Pericardium (tissue), 1 donor: ENCODE results near the genes AQP4 and B4GALT6.

GRCh38 chr18:26655832-26656726 is 107.7 kb upstream of the KCTD1 start:
- RRBS: 2% methylated on average over 25 of the region's 70 CpGs

- RRBS: no CpG with 5 or more reads among the region's 8 CpGs
Measured at GRCh38 chr18:26865289-26866023, at the start of gene AQP4. Gene AQP4 (minus strand): TSS chr18:26865707.

GRCh38 chr18:26978571-26979003 is 113.1 kb upstream of the AQP4 start:
- RRBS: no CpG with 5 or more reads among the region's 4 CpGs

GRCh38 chr18:27142550-27143448 is 42.3 kb downstream of the CHST9 start:
- RRBS: no CpG with 5 or more reads among the region's 3 CpGs

DNA sequence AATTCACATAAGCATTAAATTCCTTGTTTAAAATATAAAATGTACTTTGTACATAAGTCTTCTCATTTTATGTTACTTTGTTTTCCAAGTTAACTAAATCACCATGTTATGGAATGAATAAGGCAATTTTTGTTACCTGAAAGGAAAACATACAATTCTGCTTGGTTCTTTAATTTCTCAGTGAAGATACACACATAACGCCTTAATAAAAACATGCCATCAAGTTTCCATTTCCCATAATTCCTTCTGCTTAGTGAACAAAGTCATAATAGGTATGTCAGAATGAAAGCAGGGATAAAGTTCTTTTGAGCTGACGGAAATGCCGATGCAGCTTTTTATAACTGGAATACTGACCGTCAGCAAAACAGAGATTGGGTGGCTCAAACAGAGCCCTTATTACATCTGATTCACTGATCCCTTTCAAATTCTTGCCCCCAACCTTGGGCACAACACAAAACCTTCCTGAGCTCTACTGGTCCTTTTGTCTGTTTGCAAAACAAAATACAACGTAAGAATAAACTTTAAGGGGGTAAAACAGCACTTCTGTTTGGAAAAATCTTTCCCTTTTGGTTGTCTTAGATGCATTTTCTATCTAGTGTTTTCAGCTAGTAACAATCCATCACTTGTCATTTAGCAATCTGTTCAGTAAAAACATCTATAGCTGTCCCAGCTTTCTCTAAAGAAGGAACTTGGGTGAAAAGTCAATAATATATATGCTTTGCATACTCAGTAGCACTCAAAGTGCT is 140.4 kb downstream of the CDH2 start:
- RRBS: no CpG with 5 or more reads among the region's 5 CpGs

GRCh38 chr18:28112009-28112692 is 64.8 kb downstream of the CDH2 start:
- RRBS: no CpG with 5 or more reads among the region's 6 CpGs

GRCh38 chr18:28177497-28178242 is 740 bp upstream of the CDH2 start:
- RRBS: 2% methylated on average over 46 of the region's 116 CpGs

- RRBS: no CpG with 5 or more reads among the region's 35 CpGs
Measured at GRCh38 chr18:28240299-28241167, 63.6 kb upstream of the CDH2 start.

- RRBS: no CpG with 5 or more reads among the region's 5 CpGs
Measured at GRCh38 chr18:30992148-30992804, 50.3 kb downstream of the DSC3 start.

GRCh38 chr18:31163100-31163596 is 492 bp upstream of the DSC1 start:
- RRBS: no CpG with 5 or more reads among the region's 3 CpGs

- RRBS: no CpG with 5 or more reads among the region's 1 CpG
Measured at GRCh38 chr18:31227224-31227753, 64.6 kb upstream of the DSC1 start.

DNA sequence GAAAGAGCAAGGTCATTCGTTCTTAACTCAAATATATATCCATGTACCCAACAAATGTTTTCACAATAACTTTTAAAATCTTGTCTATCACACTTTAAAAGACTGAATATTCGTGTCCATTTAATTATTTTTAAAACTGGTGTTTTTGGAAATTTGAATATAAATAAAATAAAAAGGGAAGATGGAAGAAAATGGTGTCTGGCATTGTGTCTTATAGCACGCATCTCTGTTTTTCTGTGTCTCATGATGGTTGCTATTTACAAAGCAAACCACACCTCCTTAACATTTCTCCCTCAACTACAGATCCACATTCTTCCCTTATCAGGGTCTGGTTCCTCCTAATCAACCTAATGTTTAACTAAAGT is 55.9 kb upstream of the DSG1 start:
- RRBS: no CpG with 5 or more reads among the region's 3 CpGs

DNA sequence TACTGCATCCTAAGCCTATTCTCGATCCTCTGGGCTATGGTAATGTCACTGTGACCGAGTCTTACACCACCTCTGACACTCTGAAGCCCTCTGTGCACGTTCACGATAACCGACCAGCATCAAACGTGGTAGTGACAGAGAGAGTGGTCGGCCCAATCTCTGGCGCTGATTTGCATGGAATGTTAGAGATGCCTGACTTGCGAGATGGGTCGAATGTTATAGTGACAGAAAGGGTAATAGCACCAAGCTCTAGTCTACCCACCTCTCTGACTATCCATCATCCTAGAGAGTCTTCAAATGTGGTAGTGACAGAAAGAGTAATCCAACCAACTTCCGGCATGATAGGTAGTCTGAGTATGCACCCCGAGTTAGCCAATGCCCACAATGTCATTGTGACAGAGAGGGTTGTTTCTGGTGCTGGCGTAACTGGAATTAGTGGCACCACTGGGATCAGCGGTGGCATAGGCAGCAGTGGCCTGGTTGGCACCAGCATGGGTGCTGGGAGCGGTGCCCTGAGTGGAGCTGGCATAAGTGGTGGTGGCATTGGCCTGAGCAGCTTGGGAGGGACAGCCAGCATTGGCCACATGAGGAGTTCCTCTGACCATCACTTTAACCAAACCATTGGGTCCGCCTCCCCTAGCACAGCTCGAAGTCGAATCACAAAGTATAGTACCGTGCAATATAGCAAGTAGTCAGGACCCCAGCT is 21.8 kb upstream of the DSG4 start:
- RRBS: no CpG with 5 or more reads among the region's 19 CpGs

DNA sequence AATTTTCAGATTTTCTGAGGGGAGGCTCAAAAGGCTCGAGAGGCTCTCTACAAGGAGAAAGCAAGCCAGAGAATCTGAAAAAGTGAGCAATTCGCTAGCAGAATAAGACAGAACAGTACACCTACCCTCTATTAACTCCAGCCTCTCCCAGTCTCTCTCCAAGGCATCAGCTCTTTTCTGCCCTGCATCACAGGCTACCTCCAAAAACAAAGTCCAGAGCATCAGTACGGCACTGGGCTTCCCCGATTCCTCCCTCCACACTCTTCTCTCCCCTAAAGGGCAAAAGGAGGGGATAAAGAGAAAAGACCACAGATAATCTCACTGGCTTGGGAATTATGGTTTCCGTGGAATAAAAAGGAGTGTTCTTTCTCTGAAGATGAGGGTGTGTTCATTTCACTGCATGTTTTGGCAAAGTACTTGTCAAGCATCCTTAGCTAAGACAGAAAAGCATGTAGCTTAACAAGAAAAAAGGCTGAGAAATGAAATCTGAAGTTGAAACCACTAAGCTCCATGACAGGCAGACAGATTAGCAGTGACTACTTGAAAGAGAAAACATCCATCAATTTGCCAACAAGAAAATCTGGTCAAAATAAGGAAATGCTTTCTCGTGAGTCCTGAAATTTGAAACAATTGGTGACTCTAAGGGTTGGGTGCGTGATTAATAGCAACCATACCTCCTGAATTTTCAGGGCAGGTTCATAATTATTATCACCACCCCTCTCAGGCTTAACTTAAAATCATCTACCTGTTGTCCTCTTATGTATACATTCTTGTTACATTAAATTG is 20.6 kb upstream of the DSG3 start:
- RRBS: no CpG with 5 or more reads among the region's 7 CpGs

DNA sequence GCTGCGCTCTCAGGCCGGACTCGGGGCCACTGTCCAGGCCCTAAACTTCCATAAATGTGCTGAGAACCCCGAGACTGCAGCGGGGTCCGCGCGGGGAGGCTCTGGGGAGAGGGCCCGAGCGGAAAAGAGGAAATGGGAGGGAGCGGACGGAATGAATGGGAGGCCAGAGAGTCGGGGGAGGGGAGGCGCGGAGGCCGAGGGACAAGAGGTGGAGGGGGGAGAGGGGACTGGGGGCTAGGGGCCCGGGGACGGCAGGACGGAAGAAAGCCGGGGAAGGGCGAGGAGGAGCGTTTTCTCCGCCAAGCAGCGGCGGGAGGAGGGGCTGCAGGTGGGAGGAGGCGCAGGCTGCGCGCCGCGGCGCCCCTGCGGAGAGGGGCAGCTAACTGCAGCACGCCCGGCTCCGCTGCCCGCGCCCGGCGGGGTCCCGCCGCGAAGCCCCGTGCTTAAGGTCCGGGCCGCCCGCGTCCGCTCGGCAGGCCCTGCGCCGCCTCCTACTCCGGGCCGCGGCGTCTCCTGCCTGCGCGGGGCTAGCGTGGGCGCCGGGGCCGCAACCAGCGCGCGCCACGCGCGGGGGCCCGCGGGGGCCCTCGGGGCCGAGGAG is at the start of gene B4GALT6:
Gene B4GALT6 (minus strand): TSS at position 129 of the 601 bp plus-strand sequence.
- RRBS: 2% methylated on average over 30 of the region's 71 CpGs

GRCh38 chr18:31855612-31856520 is 87.1 kb downstream of the TRAPPC8 start:
- RRBS: no CpG with 5 or more reads among the region's 5 CpGs

DNA sequence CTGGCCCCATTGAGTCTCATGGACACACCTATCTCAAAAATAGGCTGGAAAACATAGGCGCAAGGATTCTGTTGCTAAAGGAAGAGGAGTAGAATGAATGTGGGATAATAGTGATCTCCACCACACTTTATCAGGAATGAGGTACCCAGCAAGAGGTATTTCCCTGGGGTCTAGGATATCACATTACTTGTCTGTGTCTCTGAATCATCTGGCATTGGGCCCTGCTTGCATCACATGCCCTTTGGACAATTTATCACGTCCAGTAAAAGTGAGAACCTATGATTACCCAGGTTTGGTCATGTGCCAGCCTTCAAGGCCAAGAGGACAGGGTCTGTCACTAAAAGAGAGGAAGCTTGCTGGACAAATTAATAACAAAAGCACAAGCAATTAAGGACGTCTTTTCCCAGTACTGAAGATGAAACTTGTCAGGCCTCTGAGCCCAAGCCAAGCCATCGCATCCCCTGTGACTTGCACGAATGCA is 11.4 kb upstream of the TRAPPC8 start:
- RRBS: no CpG with 5 or more reads among the region's 5 CpGs

GRCh38 chr18:31982948-31983591 is 35.6 kb upstream of the RNF125 start:
- RRBS: no CpG with 5 or more reads among the region's 6 CpGs

DNA sequence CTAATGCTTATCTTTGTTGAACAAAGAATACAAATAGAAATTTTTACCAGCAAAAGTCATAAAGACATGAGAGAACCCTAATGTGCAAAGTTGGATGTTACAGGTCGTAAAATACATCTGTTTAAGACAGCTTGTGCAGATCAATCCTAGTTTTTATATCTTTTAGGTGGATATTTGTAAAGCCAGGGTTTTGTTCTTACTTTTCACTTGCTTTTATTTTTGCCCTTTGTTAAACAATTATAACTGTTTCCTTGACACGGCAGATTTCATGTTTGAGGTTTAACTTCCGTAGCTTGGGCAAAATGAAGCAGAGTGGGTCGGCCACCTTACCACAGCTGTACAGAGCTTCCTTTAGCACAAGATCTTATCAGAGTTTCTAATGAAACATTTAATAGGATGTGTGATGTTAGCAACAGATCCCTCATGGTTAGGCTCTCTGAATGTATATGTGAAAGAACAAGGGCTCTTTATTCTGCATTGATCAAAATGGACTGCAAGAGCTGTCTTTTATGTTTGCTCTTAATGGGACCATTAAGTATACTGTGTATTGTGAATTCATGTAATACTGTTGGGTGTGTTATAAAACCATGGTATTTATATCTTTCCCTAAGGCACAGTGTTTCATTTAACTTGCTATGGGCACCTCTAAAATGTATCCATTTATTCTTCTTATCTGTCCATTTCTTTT is 22.3 kb downstream of the RNF125 start:
- RRBS: no CpG with 5 or more reads among the region's 4 CpGs

- RRBS: no CpG with 5 or more reads among the region's 9 CpGs
Measured at GRCh38 chr18:32087068-32087468, 4.6 kb upstream of the RNF138 start.